Tibial nerve (tissue), 3 donors: ENCODE results near the gene WDR91.

DNA sequence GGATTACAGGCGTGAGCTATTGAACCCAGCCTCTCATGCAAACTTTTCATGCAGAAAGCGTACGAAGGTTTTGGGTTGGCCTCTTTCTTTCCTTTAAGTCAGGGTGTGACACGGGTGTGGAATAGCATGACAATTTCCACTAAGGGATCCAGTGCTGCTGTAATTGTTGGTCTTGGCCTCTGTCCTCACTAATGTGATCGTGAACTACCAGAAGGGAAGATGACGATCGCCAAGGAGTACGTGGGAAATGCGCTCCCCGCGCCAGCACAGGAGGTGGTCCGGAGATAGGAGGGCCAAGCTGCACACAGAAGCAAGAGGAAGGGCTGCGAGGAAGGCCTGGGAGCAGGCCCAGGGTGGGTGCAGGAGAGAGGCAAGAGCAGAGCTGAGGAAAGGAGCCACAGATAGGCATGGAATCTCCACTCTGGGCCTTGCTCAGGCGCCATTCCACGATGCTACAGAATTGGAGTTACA, 79.7 kb upstream of the PODXL start:
- PRO-cap, result no peak
- RAMPAGE, long total RNA, 3 experiments, result no peak in any of the 3 experiments

GRCh38 chr7:131948453-131949244, 392.2 kb upstream of the PODXL start:
- PRO-cap, result no peak
- RAMPAGE, long total RNA, 3 experiments, result no peak in any of the 3 experiments

GRCh38 chr7:132434123-132434562, 142.1 kb downstream of the PLXNA4 start:
- PRO-cap, result no peak
- RAMPAGE, long total RNA, 3 experiments, result no peak in any of the 3 experiments

DNA sequence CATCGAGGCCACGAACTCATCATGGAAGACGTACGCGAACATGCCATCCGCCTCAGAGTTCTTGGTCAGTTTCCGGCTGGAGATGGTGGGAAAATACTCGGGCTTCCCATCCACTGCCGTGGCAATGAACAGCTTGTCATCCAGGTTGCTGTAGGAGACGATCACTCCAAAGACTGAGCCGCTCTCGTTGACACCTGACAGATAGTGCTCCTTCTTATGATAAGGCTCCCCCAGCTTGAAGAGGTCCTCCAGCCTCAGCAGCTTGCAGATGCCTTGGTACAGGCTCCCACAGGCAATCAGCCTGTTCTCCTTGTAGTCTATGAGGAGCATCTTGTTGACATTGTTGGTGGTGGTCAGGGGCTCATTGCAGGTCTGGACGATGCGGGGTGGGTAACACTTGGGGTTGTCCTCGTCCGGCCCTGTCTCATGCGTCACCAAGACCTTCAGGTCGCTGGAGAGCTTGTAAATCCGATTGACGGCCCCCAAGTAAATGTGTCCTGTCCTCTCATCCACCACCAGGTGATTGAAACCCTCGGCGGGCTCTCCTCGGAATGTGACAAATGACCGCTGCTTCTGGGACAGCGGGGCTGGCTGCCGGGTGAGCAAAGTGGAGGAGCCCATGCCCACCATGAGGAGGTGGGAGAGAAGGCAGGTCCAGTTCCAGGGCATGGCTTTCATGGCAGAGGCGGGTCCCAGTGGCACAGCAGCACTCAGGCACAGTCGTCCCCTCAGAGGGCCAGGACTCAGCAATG, 68.1 kb downstream of the PLXNA4 start:
- PRO-cap, result no peak
- RAMPAGE, long total RNA, 3 experiments, result no peak in any of the 3 experiments

DNA sequence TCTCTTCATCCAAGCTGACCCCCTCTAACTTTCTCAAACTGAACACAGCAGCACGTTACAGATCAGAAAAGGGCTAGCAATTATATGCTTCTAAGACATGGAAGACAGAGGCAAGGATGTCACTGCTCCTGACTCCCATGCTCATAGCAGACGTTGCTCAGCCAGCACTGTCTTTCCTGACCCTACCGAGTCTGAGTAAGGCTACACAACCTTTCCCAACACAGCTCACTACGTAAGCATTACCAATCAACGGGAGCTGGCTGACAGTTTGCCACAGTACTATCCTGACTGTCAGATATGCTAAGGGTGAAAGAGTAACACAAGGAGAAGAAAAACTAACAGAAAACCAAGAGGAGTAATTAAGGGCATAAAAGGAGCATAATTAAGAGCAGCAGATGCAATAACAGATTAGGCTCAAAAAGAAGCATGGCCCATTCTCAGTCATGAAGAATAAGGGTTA, 171.2 kb downstream of the CHCHD3 start:
- PRO-cap, result no peak
- RAMPAGE, long total RNA, 3 experiments, result no peak in any of the 3 experiments

DNA sequence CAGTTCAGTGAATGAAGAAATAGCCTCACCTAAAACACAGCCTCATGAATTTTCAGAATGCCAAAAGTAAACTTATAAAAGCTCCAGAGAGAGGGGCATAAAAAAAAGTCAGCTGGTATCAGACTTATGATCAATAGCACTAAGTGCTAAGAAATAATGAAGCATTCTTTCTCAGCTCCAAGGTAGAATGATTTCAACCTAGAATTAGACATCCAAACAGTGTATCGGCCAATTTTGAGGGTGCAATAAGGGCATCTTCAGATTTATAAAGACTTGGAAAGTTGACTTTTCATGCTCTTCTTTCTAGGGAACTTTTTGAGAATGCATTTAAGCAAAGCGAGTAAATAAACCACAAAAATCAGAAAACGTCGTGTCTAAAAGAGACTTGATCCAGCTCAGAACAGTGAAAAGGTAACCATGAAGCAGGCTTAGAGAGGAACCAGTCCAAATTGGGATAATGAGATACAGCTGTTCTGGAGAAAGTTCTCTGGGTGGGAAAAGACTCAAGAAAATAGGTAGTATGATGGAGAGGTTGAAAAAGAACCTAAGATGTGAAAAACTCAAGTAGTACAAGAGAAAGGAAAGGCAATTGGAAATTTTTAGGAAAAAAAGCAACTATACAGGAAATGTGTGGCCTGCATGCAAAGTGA, 93.3 kb upstream of the LRGUK start:
- PRO-cap, result no peak
- RAMPAGE, long total RNA, 3 experiments, result start-site peak on the plus strand in 1 of 3 experiments, centred at position 387 of the sequence, 7 reads per replicate

GRCh38 chr7:134212745-134213285, 85.7 kb downstream of the LRGUK start:
- PRO-cap, result no peak
- RAMPAGE, long total RNA, 3 experiments, result no peak in any of the 3 experiments

DNA sequence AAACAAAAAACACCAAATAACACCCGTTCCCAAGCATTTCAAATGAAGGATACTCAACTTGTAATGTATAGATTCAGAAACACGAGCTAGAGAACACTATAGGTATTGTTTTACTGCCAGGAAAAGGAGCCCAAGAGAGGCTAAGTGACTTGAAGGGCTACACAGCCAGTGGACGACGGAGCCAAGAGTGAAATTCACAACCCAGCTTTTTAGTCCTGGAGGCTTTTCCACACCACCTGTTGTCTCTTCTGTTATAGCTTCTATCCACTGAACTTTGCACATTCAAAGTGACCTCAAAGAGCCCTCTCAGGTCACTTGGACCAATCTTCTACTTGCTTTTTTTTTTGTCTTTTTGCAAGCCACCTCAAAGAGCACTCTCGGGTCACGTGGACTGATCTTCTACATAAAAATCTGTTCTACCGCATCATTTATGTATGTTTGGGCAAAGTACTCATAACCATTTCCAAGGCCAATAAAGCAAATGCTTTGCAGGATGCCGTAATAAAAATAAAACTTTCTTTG, 1.0 kb downstream of the SLC35B4 start:
- PRO-cap, result no peak
- RAMPAGE, long total RNA, 3 experiments, result no peak in any of the 3 experiments

- PRO-cap, result no peak
- RAMPAGE, long total RNA, 3 experiments, result no peak in any of the 3 experiments
These were observed 3.0 kb downstream of the AKR1B10 start for GRCh38 chr7:134530276-134530875.

- PRO-cap, result no peak
- RAMPAGE, long total RNA, 3 experiments, result no peak in any of the 3 experiments
These were observed 22.7 kb downstream of the BPGM start for GRCh38 chr7:134669413-134669759.

GRCh38 chr7:134691631-134691919, 44.9 kb downstream of the BPGM start:
- PRO-cap, result no peak
- RAMPAGE, long total RNA, 3 experiments, result no peak in any of the 3 experiments

DNA sequence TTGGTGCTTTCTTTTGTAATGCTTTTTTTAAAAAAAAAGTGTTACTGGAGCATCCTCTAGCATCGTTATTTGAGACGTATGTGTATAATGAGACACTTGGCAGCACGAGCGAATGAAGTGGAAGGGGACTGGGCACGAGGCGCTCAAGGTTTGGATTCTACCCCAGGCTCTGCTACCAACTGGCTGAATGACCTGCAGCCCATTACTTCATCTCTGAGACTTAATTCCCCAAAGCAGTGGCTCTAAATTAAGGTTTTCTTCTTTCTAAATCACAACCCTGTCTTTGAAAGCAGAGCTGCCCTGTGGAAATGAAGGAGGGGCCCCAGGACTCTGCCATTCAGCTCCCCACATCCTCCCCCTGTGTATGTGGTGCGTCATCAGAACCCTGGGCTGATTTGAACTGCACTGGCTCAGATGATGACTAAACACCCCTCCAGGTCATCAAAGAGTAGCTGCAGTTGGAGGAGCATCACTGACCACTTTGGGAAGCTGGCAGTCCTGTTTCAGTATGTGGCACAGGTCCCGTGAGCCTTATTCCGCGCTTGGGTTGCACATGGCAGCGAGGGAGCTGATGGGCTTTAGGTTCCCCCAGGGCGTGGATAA, 46.6 kb downstream of the BPGM start:
- PRO-cap, result no peak
- RAMPAGE, long total RNA, 3 experiments, result no peak in any of the 3 experiments

DNA sequence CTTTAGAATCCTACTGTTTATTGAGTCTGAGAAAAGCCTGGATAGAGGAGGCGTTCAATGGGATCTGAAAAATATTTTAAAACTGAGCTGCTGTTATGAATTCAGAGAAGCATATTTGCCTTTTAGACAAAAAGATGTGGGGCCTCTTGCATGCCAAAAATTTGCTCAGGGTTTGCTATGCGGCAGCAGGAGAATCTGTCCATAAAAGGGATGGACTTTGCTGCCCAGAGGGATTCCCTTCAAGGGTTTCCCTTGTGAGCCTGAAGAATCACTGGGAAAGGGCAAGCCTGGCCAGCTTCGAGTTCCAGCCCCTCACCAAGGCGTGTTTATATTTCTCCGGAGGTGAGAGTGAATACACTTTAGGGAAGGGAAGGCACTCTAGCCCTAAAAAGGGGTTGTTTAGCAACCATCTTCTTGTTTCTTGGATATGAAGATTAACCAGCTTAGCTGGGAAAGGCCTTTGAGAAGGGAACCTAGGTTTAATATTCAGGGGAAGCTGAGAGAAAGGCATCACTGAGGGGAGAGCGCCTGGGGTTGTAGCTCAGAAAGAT, 55.5 kb upstream of the CALD1 start:
- PRO-cap, result no peak
- RAMPAGE, long total RNA, 3 experiments, result no peak in any of the 3 experiments

DNA sequence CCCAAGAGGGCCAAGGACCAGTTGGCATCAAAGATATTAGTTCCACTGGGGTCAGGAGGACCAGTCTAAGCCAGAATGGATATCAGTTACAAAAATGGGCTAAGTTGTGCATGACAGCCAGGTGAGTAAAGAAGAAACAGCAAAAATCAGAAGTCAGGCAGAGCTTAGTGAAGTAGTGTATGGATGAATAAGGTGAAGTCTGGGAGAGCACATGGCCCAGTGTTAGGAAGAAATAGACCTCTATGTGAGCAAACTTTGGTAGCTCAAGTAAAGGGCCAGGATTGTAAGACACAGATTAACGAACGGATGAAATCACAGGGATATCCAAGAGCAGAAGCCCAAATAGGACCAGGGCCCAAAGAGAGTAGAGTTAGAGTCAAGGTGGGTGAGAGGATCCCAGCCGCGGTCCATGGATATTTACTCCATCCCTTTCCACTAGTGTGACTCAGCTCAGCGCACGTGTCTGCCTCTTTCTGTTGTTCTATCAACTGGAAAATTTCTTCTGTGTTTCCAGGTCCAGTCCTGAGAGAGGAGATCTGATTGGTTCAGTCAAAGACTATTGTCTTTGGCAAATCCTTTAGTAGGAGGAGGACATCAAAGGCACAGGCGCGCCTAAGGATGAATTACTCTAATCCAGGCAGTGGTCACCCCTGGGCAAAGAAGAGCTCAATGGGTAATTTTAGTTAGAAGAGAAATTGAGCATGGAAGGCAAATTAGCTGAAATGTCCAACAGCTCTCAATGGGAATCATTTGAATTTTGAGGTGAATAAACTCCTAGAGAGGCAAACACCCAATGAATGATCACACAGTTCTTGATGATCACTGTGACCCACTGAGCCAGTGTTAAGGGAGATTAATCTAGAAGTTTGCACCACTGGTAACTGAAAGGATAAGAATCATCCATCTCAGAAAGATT, 5.2 kb downstream of the CALD1 start:
- PRO-cap, result unidirectional peak, minus-strand start at position 411 of the sequence
- RAMPAGE, long total RNA, 3 experiments, result no peak in any of the 3 experiments

DNA sequence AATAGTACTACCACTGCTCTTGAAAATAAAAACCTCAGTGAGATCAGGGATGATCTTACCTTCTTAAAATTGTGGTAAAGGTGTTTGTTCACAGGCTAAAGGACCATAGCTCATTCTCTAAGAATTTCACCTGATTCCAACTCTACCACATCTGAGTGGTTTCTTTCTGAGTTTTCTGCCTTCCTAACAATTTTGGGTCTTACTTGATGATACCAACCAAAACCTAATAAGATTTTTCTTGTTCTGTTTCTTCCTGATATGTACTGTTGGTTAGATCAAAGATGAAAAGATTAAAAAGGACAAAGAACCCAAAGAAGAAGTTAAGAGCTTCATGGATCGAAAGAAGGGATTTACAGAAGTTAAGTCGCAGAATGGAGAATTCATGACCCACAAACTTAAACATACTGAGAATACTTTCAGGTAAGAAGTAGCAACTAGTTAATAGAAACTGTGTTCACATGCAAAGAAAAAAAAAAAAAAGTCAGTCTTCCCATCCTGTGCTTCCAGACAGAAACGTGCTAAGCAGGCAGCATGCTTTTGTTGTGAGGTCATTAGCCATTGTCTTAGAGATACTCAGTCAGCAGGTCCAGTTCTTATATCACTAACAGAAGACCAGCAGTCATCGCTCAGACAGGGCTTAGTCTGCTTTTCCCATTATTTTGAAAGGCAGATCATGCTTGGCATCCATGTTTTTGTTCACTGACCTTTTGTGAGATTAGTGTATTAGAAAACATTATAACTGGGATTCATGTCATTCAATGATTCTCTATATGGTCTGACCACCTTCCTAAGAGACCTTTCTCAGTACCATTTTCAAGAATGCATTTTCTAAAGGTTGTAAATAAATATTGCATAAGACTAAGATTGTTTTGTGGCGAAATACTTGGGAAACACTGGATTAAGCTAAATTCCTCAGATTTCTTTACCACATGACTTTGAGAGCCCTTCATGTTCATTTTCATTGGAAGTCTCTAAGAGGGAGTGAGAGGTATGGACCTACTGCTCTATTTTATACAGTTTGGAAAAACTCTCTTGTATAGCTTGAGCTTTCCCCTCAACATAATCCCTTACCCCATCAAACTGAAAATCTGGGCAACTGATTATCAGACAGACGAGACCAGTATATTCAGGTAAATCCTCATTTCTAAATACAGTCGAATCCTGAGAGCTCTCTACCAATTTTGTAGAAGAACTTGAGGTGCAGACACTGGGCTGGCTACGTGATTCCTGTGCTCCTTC, 45.1 kb upstream of the AGBL3 start:
- PRO-cap, result no peak
- RAMPAGE, long total RNA, 3 experiments, result start-site peak on the plus strand in 3 of 3 experiments, centred at positions 265 to 386 of the sequence, 95 to 238 reads per replicate

DNA sequence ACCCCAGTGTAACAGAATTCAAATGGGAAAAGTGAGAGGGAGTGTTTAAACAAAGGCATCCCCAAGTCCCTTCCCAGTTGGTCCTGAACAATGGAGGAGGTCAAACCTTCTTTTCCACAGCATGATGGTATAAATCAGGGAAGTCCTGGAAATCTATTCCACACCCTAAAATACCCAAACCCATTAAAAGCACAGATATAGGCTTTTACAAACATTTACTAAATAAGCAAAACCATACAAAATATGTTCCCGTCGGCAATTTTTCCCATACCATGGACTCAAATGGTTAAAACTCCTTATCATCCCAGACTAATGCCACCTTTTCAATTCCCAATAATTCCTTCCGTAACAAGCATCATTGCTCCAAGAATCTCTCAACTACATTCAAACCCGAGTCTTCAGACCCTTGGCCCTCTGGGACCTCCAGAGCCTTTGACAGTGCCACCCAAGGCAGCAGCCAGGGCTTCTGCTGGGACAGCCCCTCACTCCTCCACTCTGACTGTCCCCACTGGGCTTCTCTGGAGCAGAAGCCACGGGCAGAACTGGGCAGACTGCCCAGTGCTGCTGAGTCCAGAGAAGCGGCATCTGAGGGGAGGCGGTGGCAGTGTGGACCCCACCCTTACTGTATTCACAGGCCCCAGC, 9.0 kb downstream of the CYREN start:
- PRO-cap, result no peak
- RAMPAGE, long total RNA, 3 experiments, result no peak in any of the 3 experiments

GRCh38 chr7:135164097-135165027, 6.1 kb downstream of the CYREN start:
- PRO-cap, result no peak
- RAMPAGE, long total RNA, 3 experiments, result no peak in any of the 3 experiments

DNA sequence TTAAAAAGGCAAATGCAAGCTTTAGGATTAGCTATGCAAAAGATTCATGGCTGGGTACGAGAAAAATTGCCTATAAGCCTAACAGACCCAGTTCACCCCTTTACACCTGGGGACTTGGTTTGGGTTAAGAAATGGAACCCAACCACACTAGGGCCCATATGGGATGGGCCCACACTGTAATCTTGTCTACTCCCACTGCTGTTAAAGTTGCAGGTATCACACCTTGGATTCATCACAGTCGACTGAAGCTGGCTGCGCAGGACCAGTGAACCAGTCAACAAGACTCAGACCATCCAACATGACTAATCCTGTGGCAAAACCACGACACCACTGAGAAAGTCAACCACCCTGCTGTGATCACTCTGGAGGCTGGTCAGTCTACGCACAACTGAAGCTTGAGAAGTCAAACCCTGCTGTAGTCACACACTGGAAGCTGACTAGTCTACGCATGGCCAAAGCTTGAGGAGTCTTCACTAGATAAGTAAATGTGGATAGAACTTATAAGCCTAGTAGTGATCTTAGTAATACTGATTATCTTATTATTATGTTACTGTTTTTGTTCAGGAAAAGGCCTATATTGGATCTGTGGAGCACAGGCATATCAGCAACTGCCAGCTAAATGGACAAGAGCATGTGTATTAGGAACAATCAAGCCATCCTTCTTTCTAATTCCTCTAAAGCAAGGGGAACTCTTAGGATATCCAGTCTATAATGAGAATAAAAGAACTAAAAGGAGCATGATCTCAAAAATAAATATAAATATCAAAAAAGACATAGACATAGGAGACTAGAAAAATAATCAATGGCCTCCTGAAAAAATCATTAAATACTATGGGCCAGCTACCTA, 9.7 kb upstream of the CYREN start:
- PRO-cap, result no peak
- RAMPAGE, long total RNA, 3 experiments, result no peak in any of the 3 experiments

GRCh38 chr7:135210653-135211669, at the start of gene WDR91:
Gene WDR91 (minus strand): TSS chr7:135211526.
- PRO-cap, result bidirectional peak, plus-strand start at chr7:135211738, minus-strand start at chr7:135211503
- RAMPAGE, long total RNA, 3 experiments, result start-site peak on the minus strand in 2 of 3 experiments, at chr7:135211500-135211511 at its widest, 17 to 23 reads per replicate

GRCh38 chr7:135211670-135212198, 408 bp upstream of the WDR91 start:
- PRO-cap, result bidirectional peak, plus-strand start at chr7:135211738, minus-strand start at chr7:135211503
- RAMPAGE, long total RNA, 3 experiments, result no peak in any of the 3 experiments